Gastrocnemius medialis (tissue), 3 donors: ENCODE measurements around the genes SV2B and SLCO3A1.

GRCh38 chr15:90916407-90917010 is 13.4 kb downstream of the MAN2A2 start:
- PRO-cap: no peak
- RAMPAGE, long total RNA, 3 experiments: no peak in any of the 3 experiments

DNA sequence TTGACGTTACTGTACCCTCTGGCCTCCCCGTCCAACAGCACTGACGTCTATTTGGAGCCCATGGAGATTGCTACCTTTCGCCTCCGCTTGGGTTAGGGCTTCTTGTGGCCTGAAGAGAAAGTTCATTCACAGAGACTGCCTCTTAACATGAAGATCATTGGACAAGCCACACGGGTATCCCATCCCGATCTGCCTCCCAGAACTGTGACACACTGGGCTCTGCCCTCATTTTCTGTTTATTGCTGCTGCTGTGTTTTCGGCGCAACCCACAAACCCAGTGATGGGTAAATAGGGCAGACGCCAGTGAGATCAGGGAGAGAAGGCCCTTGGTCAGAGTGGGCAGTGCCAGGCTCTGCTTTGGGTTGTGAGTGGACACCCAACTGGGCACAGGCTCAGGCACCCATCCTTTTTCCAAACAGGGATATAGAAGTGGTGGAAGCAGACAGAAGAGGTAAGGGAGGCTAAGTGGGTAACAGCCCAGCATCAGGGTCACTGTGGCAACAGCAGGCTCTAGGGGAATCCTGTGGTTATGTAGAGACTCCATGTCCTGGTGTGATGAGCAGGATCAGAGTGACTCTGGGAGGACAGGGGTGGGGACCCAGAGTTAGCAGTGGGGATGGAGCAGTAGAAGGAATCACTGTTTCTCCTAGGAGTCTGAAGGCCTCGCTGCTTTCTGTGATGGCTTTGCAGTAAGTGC is 12.5 kb downstream of the HDDC3 start:
- PRO-cap: no peak
- RAMPAGE, long total RNA, 3 experiments: no peak in any of the 3 experiments

DNA sequence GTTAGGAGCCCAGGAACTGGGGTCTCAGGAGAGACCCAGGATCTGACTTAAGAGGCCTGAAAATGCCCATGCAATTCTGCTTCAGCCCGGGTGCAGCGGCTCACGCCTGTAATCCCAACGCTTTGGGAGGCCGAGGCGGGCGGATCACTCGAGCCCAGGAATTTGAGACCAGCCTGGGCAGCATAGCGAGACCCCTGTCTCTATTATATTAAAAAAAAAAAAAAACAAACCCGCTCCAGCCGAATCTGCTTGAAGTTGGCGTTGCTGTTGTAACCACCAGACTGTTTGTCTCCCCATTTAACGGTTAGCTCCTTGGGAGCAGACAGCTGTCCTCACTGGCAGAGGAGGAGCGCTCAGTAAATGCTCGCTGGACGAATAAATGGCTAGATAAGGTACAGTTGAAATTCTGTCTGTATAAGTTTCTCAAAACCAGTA is 825 bp downstream of the RCCD1 start:
- PRO-cap: no peak
- RAMPAGE, long total RNA, 3 experiments: no peak in any of the 3 experiments

DNA sequence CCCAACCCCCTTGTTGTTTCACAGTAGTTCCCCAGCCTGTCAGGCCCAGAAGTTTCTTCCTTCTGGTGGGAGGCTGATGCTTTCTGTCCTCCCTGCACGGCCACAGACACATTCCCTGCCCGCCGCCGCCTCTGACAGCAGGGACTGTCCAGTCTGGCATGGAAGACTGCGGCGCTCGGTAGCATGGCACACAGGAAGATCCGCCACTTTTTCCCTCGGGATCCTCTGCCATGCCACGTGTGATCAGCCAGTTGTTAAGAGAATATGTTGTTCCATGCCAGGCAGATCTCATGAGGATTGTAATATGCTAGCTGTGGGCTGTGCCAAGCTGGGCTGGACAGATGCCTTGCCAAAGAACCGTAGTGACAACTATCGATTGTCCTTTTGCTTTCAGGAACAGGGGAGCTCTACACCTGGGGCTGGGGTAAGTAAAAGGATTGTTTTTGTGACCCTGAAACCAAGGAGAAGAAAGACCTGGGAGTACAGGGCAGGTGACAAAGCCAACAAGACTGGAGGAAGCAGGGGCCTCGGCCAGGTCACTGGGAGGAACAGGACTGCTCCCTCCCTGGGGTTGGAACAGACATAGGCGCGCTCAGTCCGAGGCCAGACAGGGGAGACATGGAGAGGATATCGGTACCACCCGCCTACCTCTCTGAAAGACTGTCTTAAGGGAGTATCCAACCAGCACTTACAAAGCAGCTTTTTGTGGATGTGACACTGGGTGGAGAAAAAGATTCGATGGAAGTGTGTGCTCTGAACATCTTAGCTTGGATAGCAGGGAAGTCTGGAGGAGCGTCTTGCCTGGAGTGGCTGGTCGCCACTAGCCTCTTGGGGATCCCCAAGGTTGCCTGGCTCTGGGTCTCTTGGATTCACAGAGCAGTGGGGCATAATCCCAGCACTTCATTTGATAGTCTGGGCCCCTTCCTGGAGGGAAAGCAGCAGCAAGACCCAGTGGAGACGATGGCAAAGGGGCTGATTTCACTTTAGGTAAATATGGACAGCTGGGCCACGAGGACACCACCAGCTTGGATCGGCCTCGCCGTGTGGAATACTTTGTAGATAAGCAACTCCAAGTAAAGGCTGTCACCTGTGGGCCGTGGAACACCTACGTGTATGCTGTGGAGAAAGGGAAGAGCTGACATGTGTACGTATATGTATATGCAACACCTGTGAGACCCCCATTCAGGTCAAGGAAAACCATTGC is 6.3 kb downstream of the RCCD1 start:
- PRO-cap: no peak
- RAMPAGE, long total RNA, 3 experiments: no peak in any of the 3 experiments

- PRO-cap: no peak
- RAMPAGE, long total RNA, 3 experiments: start-site peak on the plus strand in 1 of 3 experiments, at chr15:91100253-91100329 at its widest, 13 reads per replicate
These were observed at the start of gene SV2B for GRCh38 chr15:91099555-91100743. SV2B (plus strand) TSS chr15:91100257.

DNA sequence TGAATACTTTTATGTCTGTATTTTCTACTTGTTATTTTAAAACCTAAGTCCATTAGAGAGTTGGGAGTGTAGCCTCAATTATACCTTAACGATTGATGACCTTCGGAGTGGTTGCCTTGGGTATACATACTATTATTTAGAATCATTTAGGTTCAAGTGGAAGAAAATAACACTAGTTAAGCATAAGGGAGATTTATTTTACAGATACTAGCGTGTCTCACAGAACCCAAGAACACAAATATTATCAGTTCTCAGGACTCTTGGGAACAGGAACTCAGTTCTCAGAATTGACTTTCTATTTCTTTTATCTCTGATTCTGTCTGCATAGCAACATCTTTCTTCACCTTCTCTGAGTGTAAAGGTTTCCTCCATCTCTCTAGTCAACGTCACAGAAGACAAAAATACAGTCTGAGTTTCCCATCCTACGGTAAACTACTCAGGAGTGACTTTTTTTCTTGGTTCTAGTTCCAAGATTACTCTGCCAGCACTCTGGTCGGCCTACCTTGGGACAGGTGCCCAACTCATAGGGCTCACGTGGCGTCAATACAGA is 220.0 kb downstream of the SV2B start:
- PRO-cap: no peak
- RAMPAGE, long total RNA, 3 experiments: no peak in any of the 3 experiments

DNA sequence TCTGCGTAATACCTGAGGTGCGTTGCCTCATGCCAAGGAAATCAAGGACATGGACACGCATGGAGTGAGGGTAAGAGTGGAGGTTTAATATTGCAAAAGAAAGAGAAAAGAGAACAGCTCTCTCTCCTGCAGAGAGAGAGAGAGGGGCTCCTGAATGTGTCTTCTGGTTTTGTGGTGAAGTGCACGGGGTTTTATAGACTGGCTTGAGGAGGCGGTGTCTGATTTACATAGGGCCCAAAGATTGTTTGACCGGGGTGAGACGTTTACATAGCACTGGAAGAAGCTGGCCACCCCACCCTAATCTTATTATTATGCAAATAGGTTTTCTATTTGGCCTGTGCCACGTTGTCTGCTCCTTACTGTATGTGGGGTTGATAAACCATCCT is 268.5 kb downstream of the SV2B start:
- PRO-cap: no peak
- RAMPAGE, long total RNA, 3 experiments: no peak in any of the 3 experiments

DNA sequence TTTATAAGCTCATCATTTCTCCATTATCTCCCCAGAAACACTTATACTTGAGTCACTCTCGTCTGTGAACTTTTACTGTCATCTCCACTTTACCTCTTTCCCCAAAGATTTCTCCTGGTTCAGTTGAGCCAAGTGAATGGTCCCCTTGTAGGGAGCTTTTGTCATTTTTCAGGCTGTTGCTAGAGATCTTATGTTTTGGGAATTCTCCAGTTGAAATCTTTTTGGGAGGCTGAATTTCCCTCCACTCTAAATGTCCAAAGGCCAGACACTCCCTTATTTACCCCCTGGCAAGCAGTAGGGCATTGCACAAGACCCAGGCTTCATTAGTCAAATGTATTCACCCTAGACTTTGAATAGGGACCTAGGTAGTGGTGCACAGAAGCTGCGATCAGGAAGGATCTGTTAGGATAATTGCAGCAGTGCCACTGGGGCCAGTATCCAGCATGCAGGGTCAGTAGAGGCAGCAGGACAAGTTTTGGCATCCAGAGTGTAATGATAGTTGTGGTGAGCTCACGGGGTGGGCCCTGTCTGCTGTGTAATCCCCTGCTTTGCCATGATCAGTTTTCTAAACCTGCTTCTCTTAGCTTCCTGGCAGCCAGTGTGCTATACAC is 356.5 kb upstream of the SLCO3A1 start:
- PRO-cap: no peak
- RAMPAGE, long total RNA, 3 experiments: no peak in any of the 3 experiments

DNA sequence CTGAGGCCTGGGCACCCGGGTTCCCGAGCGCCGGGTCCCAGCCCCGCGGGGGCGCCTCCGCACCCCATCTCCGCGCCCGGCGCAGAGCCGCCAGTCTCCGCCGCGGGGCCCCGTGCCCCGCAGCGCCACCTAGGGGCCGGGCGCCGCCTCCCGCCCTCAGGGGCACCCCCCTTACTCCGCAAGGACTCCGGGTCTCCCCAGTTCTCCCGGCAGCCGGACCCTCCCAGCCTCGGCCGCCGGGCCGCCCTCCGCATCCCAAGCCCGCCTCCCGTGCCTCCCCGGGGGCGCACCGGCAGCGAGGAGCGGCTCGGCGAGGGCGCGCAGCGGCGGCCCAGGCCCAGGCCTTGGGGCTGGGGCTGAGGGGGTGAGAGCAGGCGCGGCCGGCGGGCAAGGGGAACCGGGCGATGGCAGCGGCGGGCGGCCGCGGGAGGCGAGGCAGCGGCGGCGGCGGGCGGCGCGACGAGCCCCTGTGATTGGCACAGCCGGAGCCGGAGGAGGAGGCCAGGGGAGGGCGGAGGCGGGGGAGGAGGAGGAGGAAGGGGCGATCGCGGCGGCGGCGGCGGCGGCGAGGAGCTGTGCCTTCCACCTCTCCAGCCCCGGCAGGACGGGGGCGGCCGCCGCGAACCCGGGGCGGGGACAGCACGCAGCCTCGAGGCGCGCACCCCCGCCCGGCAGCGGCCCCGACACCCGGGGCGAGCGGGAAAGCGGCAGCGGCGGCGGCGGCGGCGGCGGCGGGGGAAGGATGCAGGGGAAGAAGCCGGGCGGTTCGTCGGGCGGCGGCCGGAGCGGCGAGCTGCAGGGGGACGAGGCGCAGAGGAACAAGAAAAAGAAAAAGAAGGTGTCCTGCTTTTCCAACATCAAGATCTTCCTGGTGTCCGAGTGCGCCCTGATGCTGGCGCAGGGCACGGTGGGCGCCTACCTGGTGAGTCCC is at the start of gene SLCO3A1:
TSS of gene SLCO3A1 (plus strand) at position 542 of the 931 bp plus-strand sequence.
- PRO-cap: bidirectional peak, plus-strand start at position 200 of the sequence, minus-strand start at position 69 of the sequence; bidirectional peak, plus-strand start at position 544 of the sequence, minus-strand start at position 432 of the sequence; bidirectional peak, plus-strand start at position 677 of the sequence, minus-strand start at position 618 of the sequence
- RAMPAGE, long total RNA, 3 experiments: no peak in any of the 3 experiments

- PRO-cap: no peak
- RAMPAGE, long total RNA, 3 experiments: no peak in any of the 3 experiments
These were observed 91.7 kb downstream of the SLCO3A1 start for GRCh38 chr15:91945234-91945635.

- PRO-cap: no peak
- RAMPAGE, long total RNA, 3 experiments: no peak in any of the 3 experiments
These were observed 263.0 kb upstream of the ST8SIA2 start for GRCh38 chr15:92130791-92130990.

- PRO-cap: no peak
- RAMPAGE, long total RNA, 3 experiments: no peak in any of the 3 experiments
These were observed 230.7 kb upstream of the ST8SIA2 start for GRCh38 chr15:92162848-92163557.

DNA sequence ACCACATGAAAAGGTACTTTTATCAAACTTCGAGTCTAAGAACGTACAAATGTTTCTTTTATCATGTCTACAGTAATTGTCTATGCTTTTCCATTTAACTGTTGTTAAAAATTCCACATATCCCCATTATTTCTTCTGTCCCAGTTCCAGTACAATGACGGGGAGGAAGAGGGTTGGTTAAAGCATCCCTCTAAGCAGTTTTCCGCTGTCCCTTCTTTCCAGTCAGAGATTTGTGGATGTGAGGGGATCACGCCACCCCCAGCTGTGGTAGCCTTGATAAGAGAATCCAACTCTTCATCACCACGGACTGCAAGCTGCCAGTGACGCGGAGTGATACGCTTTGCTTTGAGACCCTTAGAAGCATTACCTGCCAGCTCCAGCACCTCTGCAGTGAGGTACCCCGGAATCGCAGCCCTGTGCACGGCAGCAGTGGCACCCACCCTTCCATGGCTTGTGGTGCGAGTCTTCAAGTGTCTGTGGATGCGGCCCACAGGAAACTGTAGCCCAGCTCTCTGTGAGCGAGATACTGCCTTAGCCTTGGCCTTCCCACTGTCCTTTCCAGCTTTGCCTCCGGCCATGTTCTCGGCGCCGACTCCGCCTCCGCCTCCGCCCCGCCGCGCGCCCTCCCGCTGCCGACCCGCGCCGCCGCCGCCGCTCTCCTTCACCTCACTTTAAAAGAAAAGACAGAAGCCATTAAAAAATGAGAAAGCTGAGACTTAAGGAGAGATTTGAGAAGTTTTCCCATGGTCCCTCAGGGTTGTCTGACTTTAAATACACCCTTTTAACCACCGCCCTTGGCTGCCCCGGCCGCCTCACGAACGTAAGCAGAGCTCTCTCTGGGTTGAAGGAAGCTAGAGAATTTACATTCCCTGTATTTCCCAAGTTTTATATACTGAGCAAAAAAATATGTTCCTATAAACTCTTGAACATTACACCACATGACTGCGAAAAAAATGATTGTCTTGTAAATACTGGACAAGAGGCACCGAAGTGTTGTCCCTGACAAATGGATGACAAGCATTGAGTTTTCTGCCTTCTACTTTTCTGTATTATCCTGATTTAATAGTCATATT is 78.4 kb upstream of the FAM174B start:
- PRO-cap: no peak
- RAMPAGE, long total RNA, 3 experiments: no peak in any of the 3 experiments

DNA sequence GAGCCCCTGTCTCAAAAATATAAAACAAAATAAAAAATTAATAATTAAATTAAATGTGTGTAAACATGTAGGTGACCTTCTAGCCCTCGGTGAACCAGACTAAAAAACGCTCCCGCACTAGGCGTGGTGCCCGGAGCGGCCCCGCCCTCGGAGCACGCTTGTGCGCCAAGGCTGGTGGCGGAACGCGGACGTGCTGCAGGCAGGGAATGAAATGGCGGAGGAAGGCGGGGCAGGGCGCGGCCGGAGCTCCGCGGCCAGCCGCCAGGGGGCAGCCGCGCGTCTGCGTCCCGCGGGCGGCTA is 91.2 kb upstream of the CHD2 start:
- PRO-cap: bidirectional peak, plus-strand start outside the sequence, minus-strand start at position 101 of the sequence
- RAMPAGE, long total RNA, 3 experiments: start-site peak on the minus strand in 2 of 3 experiments, centred at positions 112 to 152 of the sequence, 6 to 15 reads per replicate

DNA sequence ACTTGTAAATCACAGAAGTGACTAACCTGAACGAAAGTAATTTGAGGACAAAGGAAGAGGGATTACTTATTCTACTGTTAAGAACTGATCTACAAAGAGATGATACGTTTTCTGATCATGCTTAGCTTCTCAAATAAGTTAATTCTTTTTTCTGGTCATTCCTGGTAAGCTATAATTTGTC is 80.4 kb upstream of the CHD2 start:
- PRO-cap: no peak
- RAMPAGE, long total RNA, 3 experiments: no peak in any of the 3 experiments

GRCh38 chr15:92901523-92902532 is 1.7 kb downstream of the CHD2 start:
- PRO-cap: no peak
- RAMPAGE, long total RNA, 3 experiments: no peak in any of the 3 experiments

- PRO-cap: no peak
- RAMPAGE, long total RNA, 3 experiments: no peak in any of the 3 experiments
These were observed 18.6 kb downstream of the CHD2 start for GRCh38 chr15:92918754-92919028.

DNA sequence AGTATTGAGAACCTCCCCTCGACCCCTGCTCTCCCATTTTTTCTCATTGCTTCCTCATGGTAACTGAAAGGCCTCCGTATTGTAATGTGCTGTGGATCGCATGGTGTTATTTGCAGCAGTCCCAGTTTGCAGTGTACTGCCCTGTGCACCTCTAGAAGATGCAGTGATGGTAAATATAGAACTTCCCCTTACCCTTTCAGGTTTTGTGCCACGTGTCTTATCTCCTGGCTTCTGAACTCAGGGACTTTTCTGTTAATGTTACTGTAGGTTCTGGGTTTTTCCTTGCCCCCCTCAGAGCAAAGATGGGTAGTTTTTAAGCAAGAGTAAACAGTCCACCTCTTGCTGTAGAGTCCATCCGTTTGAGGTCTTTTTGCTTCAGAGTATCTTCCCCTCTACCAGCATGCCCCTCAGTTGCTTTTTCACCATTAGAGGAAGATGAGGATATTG is 22.3 kb downstream of the CHD2 start:
- PRO-cap: no peak
- RAMPAGE, long total RNA, 3 experiments: no peak in any of the 3 experiments

DNA sequence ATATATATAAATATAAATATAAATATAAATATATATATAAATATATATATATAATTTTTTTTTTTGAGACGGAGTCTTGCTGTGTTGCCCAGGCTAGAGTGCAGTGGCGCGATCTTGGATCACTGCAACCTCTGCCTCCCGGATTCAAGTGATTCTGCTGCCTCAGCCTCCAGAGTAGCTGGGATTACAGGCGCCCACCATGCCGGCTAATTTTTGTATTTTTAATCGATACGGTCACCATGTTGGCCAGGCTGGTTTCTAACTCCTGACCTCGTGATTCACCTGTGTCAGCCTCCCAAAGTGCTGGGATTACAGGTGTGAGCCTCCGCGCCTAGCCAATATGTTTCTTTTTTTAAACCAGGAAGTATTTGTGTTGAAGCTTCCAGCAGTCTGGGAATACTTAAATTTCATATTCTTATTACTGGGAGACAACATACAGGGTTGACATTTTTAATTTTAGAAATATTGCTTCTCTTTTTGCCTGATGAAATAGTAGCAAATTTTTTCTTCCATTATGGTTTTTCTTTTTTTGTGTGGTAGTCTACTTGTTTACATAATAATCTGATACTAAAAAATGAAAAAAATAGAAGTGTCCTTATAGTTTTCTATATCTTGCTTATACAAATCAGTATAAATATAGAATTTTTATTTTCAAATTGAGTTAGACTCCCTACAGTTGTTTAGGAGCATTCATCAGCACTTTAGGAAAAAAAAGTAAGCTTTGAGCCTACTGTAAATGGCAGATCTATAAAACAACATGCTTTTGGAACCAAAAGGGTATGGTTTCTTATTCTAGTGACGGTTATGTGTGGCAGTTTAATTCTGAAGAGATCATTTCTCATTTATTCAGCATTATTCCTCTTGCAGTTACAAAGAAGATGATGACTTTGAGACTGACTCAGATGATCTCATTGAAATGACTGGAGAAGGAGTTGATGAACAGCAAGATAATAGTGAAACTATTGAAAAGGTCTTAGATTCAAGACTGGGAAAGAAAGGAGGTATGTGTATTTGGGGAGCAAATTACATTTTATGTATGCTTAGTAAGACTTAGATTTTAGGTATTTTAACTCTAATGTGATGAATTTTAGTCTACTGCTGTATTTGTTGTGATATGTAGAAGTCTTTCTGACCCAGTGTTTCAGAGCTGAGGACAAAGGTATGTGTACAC is 41.2 kb downstream of the CHD2 start:
- PRO-cap: no peak
- RAMPAGE, long total RNA, 3 experiments: no peak in any of the 3 experiments

- PRO-cap: unidirectional peak, plus-strand start at chr15:92978347
- RAMPAGE, long total RNA, 3 experiments: start-site peak on the plus strand in 1 of 3 experiments, at chr15:92978336-92978383 at its widest, 19 reads per replicate
These were observed 78.0 kb downstream of the CHD2 start for GRCh38 chr15:92978075-92978546.